Calu3 (cell line): ENCODE measurements around the genes BAIAP2L2, KDELR3 and CBY1.

GRCh38 chr22:38017486-38018210, 33.3 kb upstream of the SOX10 start:
- PRO-cap, result unidirectional peak, minus-strand start at chr22:38017656

GRCh38 chr22:38088533-38089320, 4.7 kb upstream of the SLC16A8 start:
- PRO-cap, result no peak

DNA sequence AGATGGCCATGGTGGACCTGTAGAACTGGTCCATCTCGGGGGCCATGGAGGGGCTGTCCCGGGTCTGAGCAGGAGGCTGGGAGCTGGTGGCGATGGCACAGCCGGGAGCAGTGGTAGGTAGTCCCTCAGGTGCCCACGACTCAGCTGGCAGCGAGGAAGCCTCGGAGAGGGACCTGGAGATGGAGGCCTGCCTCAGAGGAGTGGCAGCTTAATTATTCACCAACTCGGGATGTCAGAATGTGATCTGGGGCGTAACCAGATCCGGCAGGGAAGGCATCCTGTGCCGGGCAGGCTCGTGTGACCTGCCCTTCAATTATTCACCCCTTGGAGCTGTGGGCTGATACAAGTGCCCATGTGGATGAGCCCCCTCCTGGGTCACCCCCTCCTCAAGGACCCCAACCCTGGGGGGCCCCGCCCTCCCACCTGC, at the start of gene BAIAP2L2:
Gene BAIAP2L2, minus strand, starts transcription at position 205 of the 427 bp plus-strand sequence.
- PRO-cap, result bidirectional peak, plus-strand start at position 316 of the sequence, minus-strand start at position 152 of the sequence

GRCh38 chr22:38204301-38205131, 2.7 kb downstream of the MAFF start:
- PRO-cap, result no peak

GRCh38 chr22:38271820-38272877, 661 bp downstream of the TMEM184B start:
- PRO-cap, result no peak

DNA sequence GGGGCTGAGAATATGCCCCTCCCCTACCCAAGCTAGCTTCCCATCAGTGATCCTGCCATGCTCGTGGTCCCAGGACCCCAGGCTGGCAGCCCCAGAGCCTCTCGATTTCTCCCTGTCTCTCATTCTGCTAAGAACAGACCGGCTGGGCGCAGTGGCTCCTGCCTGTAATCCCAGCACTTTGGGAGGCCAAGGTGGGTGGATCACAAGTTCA, 13.7 kb upstream of the TMEM184B start:
- PRO-cap, result unidirectional peak, minus-strand start at position 123 of the sequence

GRCh38 chr22:38292508-38293672, 20.1 kb upstream of the TMEM184B start:
- PRO-cap, result no peak

DNA sequence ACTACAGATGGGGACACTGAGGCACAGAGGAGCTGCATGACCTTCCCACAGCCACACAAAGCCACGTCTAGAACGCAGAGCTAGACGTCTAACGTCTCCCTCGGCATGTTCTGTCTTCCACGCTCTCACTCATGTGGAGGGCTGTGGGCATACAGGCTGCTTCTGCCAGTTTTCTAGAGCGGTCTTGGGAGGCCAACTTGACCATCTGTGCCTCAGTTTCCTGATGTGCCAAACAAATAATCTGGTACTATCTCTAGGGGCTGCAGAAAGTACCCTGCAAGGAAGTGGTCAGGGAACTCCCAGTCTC, 4.5 kb downstream of the CSNK1E start:
- PRO-cap, result no peak

- PRO-cap, result no peak
Measured at GRCh38 chr22:38314734-38315654, 2.2 kb downstream of the CSNK1E start.

- PRO-cap, result no peak
Measured at GRCh38 chr22:38350308-38350817, 33.1 kb upstream of the CSNK1E start.

DNA sequence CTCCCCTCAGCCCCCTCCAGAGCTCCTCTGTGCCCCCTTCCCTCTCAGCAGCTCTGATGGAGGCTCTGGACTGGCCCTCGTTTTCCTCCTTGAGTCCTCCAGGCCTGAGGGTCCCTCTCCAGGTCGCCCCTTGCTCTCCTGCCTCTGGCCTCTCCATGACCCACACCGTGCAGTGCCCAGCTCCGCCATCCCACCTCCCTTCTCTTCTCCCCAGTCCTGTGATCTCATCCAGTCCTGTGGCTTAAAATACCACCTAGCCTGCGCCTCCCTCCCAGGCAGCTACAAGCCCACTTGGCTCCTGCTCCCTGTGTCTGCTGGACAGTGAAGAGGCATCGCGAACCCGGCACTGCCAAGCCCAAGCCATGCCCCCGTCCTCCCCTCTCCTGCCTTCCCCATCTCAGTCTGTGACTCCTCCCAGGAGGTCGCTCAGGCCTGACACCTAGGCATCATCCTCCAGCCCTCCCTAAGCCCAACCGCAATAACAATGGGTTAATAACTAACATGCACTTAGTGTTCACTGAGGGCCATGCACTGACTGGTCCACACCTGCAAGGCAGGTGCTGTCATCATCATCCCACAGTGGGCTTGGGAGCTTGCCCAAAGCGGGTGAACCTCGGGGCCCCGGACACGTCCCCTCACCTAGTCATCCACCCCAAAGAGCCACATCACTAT, 11.8 kb downstream of the KCNJ4 start:
- PRO-cap, result no peak

DNA sequence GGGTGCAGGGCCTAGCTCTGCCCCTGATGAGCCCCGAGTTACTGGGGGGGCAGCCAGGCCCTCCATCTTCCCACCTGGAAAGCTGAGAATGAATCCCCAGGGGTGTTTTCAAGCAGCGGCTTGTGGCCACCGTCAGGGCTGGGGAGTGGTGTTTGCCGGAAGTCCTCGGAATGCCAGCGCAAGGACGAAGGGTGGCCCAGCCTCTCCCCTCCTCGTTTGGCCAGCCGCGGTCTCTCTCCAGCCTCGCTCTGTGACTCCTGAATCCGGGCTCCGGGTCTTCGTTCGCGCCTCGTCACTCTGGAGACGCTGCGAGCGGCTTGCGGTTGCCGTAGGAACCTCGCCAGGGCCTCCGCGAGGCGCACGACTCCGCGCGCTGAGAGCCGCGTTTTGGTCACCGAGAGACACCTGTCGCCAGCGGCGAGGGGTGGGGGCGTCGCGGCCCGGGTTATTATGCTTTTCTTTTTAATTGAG, 6.4 kb upstream of the KDELR3 start:
- PRO-cap, result bidirectional peak, plus-strand start at position 302 of the sequence, minus-strand start at position 137 of the sequence

DNA sequence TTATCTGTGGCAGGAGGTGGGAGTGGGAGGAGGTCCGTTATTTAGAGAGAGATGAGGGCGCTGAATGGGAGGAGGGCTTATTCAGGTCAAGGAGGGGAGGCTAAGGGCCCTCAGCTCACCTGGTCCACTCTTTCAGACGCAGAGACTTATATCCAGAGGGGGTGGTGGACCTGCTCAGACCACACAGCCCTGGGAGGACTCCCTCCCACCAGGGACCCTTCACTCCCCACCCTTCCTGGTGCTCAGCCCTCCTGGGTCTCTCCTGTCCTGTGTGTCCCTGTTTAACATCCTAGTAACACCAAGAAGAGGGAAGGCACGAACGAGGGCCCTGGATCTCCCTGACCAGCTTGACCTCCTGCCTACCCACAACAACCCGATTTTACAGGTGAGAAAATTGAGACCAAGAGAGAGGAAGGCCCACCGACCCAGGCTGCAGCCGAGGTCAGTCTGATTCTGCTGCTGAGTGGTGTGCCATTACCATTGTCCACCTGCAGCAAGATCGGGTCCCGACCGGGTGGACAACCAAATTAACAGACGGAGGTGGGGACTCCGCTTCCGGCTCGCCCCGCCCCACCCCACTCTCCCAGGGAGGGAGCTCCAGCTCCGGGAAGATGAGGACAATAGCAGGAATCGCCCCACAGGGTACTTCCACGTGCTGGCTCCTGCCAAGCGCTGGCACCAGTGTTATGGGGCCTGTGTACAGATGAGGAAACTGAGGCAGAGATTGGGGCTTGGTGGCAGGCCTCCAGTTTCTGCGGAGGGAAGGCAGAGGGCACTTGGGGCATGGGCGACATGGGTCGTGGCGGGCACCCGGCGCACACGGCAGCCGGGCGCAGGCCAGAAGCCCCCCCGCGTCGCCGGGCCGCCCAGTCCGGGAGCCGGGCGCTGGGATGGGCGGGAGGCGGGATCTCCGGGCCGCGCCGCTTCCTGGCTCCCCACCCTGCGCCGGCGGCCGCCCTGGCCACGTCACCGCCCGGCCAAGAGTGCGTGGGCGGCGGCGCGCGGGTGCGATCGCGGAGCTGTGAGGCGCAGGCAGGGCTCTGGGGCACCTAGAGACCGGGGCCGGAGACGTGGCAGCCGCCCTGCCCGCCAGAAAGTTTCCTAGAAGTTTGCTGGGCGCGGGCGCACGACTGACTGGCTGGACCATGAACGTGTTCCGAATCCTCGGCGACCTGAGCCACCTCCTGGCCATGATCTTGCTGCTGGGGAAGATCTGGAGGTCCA, at the start of gene KDELR3:
Gene KDELR3, plus strand, starts transcription at position 1,008 of the 1,224 bp plus-strand sequence.
- PRO-cap, result bidirectional peak, plus-strand start at position 600 of the sequence, minus-strand start at position 501 of the sequence; bidirectional peak, plus-strand start at position 980 of the sequence, minus-strand start at position 968 of the sequence; bidirectional peak, plus-strand start at position 1,101 of the sequence, minus-strand start at position 1,103 of the sequence

DNA sequence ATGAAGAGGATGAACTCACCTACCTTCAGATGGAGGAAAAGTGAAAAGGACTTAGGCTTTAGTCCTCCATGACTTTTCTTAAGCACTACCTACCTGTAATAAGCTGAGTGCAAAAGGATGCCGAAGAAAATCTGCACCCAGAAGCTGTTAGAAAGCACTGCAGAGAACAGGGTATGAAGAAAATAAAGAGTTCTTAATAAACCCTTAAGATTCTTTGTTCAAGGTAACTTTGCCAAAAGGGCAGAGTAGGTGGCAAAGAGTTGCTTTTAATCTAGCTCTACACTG, 16.7 kb downstream of the KDELR3 start:
- PRO-cap, result no peak

DNA sequence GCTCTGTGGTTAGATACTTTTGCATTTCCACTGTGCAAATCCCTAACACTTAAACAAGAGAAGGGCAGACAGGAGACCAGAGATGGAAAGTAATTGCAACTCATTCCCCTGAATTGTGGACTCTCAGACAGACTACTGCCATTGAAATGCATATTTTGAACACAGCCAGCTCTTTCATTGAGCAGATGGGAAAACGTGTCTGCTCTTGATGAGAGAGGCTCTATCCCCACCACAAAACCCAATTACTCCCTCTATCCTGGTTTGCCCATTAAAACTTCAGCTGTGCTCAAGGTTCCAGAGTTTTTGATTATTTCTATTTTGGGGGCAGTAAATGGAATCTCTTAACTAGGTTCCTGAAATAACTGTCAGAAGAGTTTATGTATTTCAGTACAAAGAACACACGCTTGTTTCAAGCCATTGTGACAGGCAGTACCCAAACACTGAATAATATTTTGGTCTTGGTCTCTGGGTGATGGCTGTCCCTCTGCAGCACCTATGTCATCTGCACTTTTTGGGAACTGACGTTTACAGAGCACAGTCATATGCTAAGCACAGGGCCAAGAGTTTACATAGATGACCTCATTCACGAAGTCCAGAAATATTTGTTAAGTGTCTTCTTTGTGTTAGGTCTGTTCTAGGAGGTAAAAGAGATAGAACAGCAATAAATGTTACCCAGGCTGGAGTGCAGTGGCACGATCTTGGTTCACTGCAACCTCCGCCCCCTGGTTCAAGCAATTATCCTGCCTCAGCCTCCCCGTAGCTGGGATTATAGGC, 41.6 kb downstream of the FAM227A start:
- PRO-cap, result no peak

DNA sequence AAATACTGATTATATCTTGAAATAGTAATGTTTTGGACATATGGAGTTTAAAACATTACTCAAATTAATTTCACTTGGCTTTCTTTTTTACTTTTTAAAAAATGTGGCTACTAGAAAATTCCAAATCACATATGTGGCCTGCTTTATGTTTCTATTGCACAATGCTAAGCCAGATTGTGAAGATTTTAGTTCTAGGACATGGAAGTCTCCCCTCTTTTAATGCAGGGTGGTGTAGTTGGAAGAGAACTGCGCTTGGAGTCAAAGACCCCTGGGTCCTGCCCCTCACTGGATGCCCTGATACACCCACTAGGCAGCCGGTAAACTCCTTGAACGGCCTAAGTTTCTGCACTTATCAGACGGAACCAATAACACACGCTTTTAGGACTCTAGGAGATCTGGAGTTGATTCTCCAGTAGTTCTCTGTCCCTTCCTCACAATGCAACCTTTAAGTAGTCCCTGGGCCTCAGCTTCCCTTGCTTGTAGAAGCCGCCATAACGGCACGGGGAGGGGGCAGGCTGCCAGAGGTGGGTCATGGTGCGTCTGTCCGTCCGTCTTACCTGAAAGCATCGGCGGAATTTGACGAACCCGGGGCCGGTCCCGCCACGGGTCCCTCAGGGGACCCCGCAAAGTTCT, 513 bp downstream of the FAM227A start:
- PRO-cap, result unidirectional peak, plus-strand start at position 412 of the sequence

- PRO-cap, result bidirectional peak, plus-strand start at chr22:38656435, minus-strand start at chr22:38656365; bidirectional peak, plus-strand start at chr22:38656660, minus-strand start at chr22:38656556; bidirectional peak, plus-strand start at chr22:38657013, minus-strand start at chr22:38656927
Measured at GRCh38 chr22:38656196-38657167, at the start of gene CBY1. TSS of gene CBY1 (plus strand) at chr22:38656638.

- PRO-cap, result no peak
Measured at GRCh38 chr22:38731878-38732829, 23.6 kb downstream of the SUN2 start.

DNA sequence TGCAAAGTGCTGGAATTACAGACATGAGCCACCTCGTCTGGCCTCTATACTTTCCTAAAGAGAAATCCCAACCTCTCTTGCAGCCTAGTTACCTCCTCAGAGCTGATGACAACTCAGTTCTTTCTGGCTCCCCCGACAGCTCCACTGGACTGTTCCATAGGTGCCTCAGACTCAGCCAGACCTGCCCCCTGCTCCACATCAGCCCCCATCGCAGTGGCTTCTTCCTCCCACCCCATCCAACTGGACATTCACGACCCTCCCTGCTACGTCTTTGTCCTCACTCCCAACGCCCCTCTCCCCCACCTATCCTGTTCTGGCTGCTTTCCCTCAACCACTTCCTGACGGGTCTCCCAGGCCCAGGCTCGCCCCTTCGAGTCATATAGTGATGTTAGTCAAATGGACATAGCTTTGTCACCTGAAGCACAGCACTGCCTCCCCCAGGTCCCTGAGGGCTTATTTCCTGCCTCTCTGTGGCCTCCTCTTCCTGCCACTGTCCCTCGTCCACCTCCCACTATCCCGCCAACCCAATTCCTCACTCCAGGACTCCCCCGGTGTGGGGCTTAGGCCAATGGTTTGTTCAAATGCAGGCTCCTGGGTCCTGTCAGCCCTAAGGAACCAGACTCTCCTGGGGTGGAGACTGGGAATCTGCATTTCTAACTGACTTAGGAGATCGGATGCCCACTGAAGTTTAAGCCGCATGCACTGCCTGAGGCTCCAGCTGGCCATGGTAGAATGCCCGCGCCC, 18.5 kb downstream of the SUN2 start:
- PRO-cap, result no peak

DNA sequence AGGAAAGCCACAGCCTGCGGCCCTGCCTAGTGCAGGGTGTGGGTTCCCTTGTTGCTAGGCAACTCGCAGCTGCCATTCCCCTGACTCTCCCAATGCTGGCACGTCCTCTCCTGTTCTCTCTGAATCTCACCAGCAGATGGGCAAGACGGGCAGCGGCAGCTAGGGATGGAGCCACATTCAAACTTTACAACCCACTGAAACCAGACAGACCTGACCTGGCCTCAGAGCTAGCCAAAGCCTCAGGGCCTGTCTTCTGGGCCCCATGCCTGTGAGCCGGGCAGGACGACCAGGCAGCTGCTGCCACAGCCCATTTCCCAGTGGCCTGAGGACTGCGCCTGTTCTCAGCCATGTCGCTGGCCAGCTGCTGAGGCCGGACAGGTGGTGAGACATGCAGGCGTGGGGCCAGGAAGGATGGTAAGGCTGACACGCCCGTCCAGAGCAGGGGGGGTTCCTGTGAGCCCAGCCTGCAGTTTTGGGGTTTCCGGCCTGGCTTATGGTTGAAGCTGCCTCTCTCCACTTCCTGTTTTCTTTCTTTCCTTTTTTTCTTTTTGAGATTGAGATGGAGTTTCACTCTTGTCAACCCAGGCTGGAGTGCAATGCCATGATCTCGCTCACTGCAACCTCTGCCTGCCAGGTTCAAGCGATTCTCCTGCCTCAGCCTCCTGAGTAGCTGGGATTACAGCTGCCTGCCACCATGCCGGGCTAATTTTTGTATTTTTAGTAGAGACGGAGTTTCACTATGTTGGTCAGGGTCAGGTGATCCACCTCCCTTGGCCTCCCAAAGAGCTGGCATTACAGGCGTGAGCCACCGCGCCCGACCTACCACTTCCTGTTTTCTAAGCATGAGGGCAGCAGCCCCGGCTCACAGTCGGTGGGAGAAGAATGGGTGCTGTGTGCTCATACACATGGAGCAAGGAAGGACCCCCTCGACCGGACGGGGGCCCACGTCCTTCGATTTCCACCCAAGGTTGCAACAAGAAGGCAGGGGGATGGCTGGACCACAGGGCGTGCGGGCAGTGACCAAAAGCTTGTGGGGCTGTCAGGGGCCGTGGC, 4.0 kb downstream of the SUN2 start:
- PRO-cap, result no peak